ENCODE results near the genes TIMM21 and SMIM21.

DNA sequence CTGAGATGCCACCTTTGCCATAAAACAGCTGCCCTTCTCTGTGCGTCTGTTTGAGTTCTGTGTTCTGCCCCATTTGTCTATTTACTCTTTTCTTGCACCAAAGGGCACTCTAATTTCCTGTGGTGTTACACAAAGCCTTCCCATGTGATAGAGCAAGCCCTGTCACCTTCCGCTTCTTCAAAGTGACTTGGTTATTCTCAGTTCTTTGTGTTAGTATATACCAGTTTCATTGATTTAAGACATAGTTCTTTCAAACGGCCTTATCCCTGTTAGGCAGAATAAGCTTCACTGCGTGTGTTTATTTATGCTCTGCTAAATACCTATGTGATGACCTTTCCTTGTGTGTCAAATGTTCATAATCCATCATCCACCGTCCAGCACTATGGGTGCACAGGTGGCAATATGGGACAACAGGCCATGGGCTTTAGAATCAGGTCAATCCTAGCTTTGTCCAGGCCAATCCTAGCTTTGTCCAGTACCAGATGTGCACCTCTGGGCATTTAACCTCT, 83.9 kb downstream of the FBXO15 start:
- PRO-cap, 3 experiments = no peak in any of the 3 experiments
- RAMPAGE, long total RNA, 2 experiments = no peak in any of the 2 experiments
- RRBS = no CpG with 5 or more reads among the region's 5 CpGs

- PRO-cap, 3 experiments = peak in 3 of 3 experiments; most common plus-strand start chr18:74148527 (in 2); most common minus-strand start chr18:74148355 (in 2)
- RAMPAGE, long total RNA, 2 experiments = start-site peak on the plus strand in 2 of 2 experiments, at chr18:74148503-74148546 at its widest, 312 to 430 reads per replicate
- RRBS = no CpG with 5 or more reads among the region's 52 CpGs
Measured at GRCh38 chr18:74148240-74149358, at the start of gene TIMM21. TIMM21 (plus strand) TSS chr18:74148523.

- PRO-cap, 3 experiments = no peak in any of the 3 experiments
- RAMPAGE, long total RNA, 2 experiments = no peak in any of the 2 experiments
- RRBS = no CpG with 5 or more reads among the region's 8 CpGs
Measured at GRCh38 chr18:74277898-74278675, 13.7 kb downstream of the CYB5A start.

- PRO-cap, 3 experiments = peak in 3 of 3 experiments; most common plus-strand start chr18:74292464 (in 3)
- RAMPAGE, long total RNA, 2 experiments = start-site peak on the plus strand in 2 of 2 experiments, at chr18:74292206-74292284 at its widest, 16 to 39 reads per replicate
- RRBS = no CpG with 5 or more reads among the region's 44 CpGs
Measured at GRCh38 chr18:74292107-74292616, 399 bp upstream of the CYB5A start.

DNA sequence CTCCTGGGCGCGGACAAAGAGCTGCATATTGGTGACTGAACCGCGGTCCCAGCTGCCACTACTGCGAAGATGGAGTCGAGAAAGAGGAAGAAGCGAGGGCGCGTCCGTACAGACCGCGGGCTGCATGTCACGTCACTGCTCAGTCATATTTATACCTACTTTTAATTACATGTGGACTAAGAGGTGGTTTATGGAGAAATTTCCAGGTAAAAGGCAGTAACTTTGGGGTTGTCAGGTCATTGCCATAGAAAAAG, 66.9 kb downstream of the DIPK1C start:
- PRO-cap, 3 experiments = peak in 2 of 3 experiments; most common minus-strand start position 140 of the sequence (in 2)
- RAMPAGE, long total RNA, 2 experiments = no peak in any of the 2 experiments
- RRBS = no CpG with 5 or more reads among the region's 13 CpGs

DNA sequence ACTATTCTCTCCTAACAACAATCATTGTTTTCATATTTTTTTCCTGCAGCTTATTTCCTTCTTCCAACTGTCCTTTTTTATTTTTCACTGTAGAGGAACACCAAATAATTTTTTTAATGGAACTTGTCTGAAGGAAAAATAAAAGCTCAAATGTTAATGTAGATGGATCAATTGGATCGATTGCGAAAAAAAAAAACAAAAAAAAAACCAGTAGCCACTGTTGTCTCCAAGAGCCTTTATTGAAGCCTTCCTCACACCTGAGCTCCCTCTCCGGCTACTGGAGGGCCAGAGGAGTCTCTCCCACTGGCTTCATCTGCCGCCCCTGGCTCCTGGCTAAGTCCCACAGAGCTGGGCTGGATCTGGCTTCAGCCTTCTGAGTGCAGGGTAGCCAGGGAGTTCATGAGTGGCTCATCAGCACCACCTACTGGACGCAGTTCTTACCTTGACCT, 17.4 kb downstream of the CNDP1 start:
- PRO-cap, 3 experiments = no peak in any of the 3 experiments
- RAMPAGE, long total RNA, 2 experiments = no peak in any of the 2 experiments
- RRBS = no CpG with 5 or more reads among the region's 5 CpGs

DNA sequence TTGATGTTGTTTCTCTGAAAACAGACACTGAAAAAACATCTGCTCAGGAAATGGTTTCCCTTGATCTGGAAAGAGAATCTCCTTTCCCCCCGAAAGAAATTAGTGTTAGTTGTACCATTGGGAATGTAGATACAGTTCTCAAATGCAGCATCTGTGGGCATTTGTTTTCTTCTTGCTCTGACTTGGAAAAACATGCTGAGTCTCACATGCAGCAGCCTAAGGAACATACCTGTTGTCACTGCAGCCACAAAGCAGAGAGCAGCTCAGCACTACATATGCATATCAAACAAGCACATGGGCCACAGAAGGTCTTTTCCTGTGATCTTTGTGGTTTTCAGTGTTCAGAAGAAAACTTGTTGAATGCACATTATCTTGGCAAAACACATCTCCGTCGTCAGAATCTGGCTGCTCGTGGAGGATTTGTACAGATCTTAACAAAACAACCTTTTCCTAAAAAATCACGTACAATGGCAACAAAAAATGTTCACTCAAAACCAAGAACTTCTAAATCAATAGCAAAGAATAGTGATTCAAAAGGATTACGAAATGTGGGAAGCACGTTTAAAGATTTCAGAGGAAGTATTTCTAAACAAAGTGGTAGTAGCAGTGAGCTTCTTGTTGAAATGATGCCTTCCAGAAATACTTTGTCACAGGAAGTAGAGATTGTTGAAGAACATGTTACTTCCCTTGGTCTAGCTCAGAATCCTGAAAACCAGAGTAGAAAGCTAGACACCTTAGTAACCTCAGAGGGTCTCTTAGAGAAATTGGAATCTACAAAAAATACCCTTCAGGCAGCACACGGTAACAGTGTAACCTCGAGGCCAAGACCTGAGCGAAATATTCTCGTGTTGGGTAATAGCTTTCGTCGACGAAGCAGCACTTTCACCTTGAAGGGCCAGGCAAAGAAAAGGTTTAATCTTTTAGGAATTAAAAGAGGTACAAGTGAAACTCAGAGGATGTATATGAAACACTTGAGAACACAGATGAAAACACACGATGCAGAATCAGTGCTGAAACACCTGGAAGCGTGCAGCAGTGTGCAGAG, 34.1 kb downstream of the ZNF407 start:
- PRO-cap, 3 experiments = no peak in any of the 3 experiments
- RAMPAGE, long total RNA, 2 experiments = start-site peak on the plus strand in 1 of 2 experiments, centred at position 881 of the sequence, 97 reads per replicate
- RRBS = no CpG with 5 or more reads among the region's 16 CpGs

DNA sequence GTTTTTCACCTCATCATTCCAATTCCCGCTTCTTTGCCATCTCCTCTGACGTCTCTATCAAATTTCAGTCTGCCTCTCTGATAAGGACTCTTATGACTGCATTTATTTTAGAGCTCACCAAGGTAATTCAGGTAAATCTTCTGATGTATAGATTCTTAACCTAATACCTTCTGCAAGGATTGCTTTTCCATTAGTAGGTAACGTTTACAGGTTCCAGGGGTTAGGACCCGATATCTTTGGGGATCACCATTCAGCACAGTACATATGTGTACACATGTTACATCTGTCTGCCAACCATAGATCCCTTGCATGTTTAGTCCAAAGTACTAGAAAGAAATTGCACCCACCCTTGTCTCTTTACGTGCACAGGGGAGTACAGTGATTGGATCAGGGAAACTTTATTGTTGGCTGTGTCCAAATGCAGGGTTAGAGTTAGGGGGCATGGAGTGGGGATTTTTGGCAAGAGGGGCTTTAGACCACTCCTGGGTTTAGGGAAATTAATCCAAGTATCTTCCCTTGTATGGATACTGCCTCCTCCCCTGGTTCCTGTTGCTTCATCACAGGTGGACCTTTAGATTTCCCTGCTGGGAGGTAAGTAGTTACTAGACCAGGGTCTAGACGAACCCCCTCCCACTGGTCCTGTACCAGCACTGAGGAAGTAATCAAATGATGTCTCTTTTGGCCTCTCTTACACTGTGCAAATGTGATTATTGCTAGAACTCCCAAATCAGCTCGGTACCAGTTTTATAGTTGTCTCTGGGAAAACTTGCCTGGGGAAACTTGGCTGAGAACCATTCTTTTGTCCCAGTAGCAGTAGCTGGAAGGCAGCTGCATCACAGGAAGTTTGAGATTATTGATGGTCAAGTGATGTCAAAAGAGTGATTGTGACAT, 142.8 kb downstream of the ZNF407 start:
- PRO-cap, 3 experiments = peak in 1 of 3 experiments; most common minus-strand start position 819 of the sequence (in 1)
- RAMPAGE, long total RNA, 2 experiments = no peak in any of the 2 experiments
- RRBS = no CpG with 5 or more reads among the region's 7 CpGs

DNA sequence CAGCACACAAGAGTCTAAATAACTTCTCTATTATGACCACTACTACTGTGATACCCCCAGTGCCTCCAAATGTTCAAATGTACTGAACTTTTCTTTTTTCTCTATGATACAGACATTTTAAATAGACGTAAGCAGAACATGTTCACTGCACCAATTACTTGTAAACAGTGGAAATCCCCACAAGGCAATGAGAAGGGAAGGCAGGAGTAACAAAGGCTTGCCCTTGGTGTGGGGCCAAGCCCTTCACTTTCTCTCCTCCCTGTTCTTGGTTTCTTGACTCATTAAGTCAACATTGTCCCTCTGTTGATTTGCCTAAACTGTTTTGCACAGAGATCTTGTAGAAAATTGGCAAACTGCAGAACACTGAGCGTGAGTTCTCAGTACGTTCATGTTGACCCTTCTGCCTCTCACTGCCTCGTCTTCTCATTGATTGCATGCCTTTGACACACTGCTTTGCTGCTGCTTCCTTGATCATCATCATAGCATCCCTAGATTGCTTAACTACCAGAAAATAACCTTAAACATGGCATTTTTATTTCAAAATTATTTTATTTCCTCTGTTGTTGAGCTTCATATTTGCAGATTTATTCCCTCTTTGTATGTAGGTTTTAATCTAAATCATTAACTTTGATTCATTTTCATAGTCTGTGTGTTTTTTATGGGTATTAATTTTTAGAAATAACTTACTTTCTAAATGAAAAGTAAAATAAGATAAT, 257.7 kb downstream of the PTGR3 start:
- PRO-cap, 3 experiments = no peak in any of the 3 experiments
- RAMPAGE, long total RNA, 2 experiments = no peak in any of the 2 experiments
- RRBS = no CpG with 5 or more reads among the region's 4 CpGs

DNA sequence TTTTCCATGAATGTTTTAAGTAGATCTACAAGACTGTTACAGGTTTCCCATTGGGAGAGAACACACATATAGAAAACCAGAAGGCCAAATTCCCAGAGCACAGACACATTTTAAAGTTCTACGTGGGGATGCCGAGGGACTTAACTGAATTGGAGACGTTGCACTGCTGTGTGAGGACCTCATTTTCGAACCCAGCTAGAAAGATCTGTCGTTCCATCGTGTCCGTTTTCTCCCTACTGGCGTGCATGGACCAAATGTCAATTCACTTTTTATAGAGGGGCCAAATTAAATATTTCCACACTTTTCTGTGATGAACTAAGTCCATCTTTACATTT, 737 bp upstream of the TSHZ1 start:
- PRO-cap, 3 experiments = peak in 3 of 3 experiments; most common plus-strand start position 113 of the sequence (in 2)
- RAMPAGE, long total RNA, 2 experiments = no peak in any of the 2 experiments
- RRBS = no CpG with 5 or more reads among the region's 8 CpGs

GRCh38 chr18:75211687-75212781, 1.4 kb downstream of the TSHZ1 start:
- PRO-cap, 3 experiments = peak in 3 of 3 experiments; most common plus-strand start chr18:75212349 (in 2); most common minus-strand start chr18:75212062 (in 2)
- RAMPAGE, long total RNA, 2 experiments = no peak in any of the 2 experiments
- RRBS = 1% methylated on average over 62 of the region's 91 CpGs

DNA sequence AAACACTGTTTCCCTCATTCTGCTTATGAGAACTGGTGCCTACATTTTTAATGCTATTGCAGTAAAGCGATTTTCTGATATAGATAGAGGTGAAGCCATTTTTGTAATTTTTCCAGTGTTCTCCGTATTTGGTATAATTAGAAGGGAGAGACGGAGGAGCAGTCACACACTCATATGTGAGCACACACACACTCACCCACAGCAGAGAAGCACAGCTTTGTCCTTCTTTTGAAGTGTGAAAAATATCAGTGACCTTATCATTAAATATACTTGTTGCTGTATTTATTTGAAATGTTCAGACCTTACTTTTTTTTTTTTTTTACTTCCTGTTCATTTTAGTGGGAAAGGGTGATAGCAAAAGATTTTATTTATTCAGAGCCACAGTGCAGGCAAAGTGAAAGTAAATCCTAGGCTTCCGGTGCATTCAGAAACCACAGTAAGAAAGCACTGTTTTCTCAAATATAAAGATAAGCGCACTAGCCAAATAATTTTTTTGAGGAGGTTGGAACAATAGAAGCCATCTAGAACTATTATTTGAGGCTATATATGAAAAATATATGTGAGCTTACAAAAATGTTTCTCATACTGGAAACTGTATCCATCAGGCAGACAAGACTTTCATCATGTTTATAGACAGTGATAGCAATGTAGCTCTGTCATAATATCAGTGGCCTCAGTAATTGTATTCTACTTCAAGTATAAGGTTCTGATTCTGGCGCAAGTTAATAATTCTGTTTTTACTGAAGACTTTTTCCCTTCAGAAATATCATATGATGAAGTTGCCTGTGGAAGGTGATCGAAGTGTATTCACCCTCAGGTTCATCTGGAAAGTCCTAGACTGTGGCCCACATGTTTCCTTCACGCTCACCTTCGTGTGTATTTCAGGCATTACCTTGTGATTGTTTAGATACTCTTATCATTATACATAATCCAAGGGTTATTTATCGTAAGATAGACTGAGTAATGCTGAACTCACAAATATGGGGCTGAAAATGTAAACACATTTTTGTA, 37.3 kb downstream of the TSHZ1 start:
- PRO-cap, 3 experiments = peak in 3 of 3 experiments; most common plus-strand start position 371 of the sequence (in 3)
- RAMPAGE, long total RNA, 2 experiments = no peak in any of the 2 experiments
- RRBS = no CpG with 5 or more reads among the region's 10 CpGs

GRCh38 chr18:75257710-75258107, 47.1 kb downstream of the TSHZ1 start:
- PRO-cap, 3 experiments = peak in 1 of 3 experiments; most common plus-strand start chr18:75258009 (in 1)
- RAMPAGE, long total RNA, 2 experiments = no peak in any of the 2 experiments
- RRBS = 82% methylated on average over 8 of the region's 16 CpGs

- PRO-cap, 3 experiments = no peak in any of the 3 experiments
- RAMPAGE, long total RNA, 2 experiments = no peak in any of the 2 experiments
- RRBS = no CpG with 5 or more reads among the region's 5 CpGs
Measured at GRCh38 chr18:75350429-75350979, 77.0 kb downstream of the SMIM21 start.

- PRO-cap, 3 experiments = peak in 1 of 3 experiments; most common plus-strand start chr18:75427829 (in 1)
- RAMPAGE, long total RNA, 2 experiments = start-site peak on the minus strand in 2 of 2 experiments, at chr18:75427659-75427720 at its widest, 9 to 23 reads per replicate
- RRBS = no CpG with 5 or more reads among the region's 8 CpGs
Measured at GRCh38 chr18:75427429-75428065, at the start of gene SMIM21. SMIM21 (minus strand) TSS chr18:75427703.

DNA sequence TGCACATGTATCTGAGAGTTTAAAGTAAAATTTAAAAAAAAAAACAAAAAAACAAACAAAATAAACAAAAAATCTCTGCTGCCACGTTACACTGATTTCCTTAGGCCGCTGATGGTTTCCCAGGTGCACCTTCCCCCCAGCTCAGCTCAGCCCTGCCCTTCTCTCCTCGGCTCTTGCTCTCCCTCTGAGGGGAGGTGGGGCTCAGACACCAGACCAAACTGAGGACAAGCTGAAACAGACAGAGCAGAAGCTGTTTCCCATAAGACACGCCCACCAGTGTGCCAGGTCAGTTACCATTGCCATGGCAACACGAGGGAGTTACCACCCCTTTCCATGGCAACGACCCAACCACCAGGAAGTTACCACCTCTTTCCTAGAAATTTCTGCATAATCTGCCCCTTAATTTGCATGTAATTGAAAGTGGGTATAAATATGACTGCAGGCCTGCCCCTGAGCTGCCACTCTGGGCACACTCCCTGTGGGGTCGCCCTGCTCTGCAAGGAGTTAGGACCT, 120.8 kb upstream of the SMIM21 start:
- PRO-cap, 3 experiments = peak in 3 of 3 experiments; most common minus-strand start position 220 of the sequence (in 3)
- RAMPAGE, long total RNA, 2 experiments = no peak in any of the 2 experiments
- RRBS = no CpG with 5 or more reads among the region's 7 CpGs

- PRO-cap, 3 experiments = peak in 3 of 3 experiments; most common plus-strand start chr18:75916540 (in 3); most common minus-strand start chr18:75916432 (in 1)
- RAMPAGE, long total RNA, 2 experiments = start-site peak on the plus strand in 1 of 2 experiments, at chr18:75916517-75916550 at its widest, 19 reads per replicate
- RRBS = 1% methylated on average over 31 of the region's 79 CpGs
Measured at GRCh38 chr18:75916012-75916731, 488.7 kb upstream of the SMIM21 start.

DNA sequence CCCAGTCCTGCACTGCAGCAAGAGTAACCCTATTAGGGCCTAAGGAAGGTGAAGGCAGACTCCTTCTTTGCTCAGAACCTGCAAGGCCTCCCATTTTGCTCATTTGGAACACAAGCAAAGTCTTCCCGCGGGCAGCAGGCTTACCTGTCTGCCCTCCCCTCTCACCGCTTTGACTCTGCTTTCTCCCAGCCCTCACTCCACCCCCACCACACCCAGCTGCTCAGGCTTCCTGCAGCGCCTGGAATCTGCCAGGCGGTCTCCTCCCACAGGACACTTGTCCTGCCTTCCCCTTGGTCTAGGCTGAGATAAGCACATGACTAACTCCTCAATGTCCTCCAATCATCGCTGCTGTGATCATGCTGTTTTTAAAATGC, 430.1 kb downstream of the ZNF516 start:
- PRO-cap, 3 experiments = no peak in any of the 3 experiments
- RAMPAGE, long total RNA, 2 experiments = no peak in any of the 2 experiments
- RRBS = no CpG with 5 or more reads among the region's 6 CpGs

DNA sequence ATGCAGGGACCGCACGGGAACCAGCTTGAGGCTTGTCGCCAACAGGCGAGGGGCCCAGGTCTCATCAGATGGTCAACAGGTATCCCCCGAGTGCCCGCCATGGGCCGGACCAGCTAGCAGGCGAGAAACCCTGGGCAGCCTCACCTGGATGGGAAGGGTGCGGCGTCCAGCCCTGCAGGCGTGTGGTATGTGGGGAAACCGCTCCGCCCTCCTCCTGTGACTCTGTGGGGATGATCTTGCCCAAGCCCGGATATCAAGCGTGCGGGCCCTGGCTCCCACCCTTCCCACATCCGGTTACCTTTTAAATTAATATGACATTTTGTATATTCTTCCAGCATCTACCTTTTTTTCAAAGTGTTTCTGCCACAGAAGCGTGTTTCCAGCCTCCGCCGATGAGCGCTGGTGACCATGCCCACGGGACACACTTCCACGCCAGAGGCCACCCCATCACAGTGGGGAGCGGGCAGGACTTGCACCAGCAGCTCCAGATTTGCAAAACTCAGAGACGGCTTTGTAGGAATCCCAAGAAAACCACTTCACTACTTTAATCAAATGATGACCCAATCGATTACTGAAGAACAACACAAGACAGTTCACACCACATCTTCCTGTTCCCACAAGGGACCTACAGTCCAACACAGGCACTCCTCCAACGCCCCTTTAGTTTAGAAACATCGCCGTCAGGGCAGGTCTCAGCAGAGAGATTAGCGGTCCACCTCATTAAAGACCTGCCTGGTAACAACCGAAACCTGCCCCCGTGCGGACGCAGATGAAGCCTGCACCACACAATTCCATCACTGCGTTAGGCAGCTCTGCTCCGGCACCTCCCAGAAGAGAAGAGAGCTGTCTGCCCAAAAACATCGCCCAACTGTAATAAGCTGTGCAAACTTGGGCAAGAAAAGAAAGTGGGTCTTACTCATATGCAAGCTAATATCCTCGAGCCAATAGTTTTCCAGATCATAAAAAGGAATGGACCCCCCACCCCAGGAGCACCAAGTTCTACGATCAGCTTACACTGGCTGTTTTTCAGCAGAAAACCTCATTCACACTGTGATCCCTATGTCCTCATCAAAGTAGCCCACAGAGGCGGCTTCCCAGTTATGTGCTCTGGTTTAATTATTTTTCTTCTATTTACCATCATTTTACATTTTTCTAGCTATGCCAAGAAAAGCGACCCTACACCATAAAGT, 32.9 kb downstream of the ZNF516 start:
- PRO-cap, 3 experiments = no peak in any of the 3 experiments
- RAMPAGE, long total RNA, 2 experiments = no peak in any of the 2 experiments
- RRBS = 95% methylated on average over 4 of the region's 41 CpGs

- PRO-cap, 3 experiments = peak in 3 of 3 experiments; most common plus-strand start chr18:76519480 (in 1); most common minus-strand start chr18:76519361 (in 3)
- RAMPAGE, long total RNA, 2 experiments = no peak in any of the 2 experiments
- RRBS = no CpG with 5 or more reads among the region's 14 CpGs
Measured at GRCh38 chr18:76519030-76519600, 24.1 kb upstream of the ZNF516 start.

Data from testis (tissue), 5 donors.